Right atrium auricular region (tissue), 2 donors: ENCODE results near the gene RPTOR.

GRCh38 chr17:80264605-80264929 lies 3.9 kb downstream of the RNF213 start:
- PRO-cap = no peak
- RAMPAGE, long total RNA, 2 experiments = no peak in any of the 2 experiments

DNA sequence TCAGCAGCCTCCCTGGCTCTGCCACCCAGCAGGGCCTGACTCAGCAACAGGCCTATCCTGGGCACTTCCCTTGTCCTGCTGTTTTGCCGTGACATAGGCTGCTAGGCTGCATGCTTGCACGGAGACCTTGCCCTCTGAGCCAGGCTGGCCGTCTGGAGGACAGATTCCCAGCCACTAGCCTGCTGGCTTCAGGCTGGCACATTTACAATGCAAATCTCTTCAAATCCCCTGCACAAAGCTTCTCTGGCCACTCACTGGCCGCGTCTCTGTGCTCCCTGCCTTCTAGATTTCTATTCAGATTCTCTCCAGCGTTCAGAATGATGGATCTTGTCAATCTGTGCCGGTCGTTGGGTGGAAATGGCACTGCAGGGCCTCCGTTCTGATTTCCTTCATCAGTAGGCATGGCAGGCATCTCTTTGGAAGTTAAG lies 9.6 kb downstream of the RNF213 start:
- PRO-cap = no peak
- RAMPAGE, long total RNA, 2 experiments = no peak in any of the 2 experiments

DNA sequence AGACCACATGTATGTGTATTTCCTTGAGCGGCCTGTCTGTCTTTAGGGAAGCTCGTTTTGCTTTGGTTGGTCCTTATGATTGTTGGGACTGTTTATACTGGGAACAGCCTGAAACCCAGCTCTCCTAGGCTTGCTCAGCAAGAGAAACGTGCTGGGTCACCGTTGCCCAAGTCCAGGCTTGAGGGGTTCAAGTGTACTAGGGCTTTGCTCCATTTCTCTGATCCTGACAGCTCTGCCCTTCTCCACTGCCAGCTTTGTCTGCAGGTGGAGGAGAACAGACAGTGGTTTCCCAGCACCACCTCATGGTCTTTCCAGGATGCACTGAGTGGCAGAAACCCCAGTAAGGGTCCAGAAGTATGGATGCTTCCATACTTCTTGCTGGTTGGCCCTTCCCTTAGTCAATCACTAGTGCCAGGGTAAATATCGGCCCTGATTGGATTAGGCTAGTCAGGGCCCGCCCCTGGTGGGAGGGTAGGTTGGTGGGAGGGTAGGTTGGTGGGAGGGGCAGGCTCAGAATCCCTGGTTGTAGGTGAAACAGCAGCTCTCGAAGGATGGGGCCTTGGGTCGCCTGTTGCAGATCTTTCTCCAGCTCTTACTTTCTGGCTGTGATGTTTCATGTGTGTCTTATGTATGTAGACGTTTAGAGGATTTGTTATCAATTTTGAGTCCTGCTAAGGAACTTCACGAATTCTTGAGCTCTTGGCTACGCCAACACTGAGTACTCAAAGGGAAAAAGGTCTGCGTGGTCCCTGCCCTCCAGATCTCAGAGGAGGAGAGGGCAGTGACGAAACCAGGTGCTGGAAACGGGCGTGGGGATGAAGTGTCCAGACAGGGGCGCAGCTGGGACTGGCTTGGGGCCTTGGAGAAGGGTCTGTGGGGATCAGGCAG lies 10.2 kb downstream of the RNF213 start:
- PRO-cap = no peak
- RAMPAGE, long total RNA, 2 experiments = no peak in any of the 2 experiments

DNA sequence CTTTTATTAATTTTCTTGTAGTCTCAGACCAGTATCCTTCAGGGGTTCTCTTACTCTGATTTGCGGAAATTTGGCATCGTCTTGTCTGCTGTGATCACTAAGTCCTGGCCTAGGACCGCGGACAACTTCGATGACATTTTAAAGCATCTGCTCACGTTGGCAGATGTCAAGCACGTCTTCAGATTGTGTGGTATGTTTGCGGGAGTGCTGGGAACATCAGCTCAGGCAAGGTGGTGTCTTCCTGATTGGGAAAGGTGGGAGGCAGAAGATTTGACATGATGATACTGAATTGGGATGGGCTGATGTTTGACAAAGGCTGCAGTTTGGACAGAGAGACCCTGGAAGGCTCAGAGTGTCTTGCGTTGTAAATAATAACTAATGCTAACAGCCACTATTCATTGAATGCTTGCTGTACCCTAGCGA lies 64.4 kb downstream of the RNF213 start:
- PRO-cap = no peak
- RAMPAGE, long total RNA, 2 experiments = no peak in any of the 2 experiments

DNA sequence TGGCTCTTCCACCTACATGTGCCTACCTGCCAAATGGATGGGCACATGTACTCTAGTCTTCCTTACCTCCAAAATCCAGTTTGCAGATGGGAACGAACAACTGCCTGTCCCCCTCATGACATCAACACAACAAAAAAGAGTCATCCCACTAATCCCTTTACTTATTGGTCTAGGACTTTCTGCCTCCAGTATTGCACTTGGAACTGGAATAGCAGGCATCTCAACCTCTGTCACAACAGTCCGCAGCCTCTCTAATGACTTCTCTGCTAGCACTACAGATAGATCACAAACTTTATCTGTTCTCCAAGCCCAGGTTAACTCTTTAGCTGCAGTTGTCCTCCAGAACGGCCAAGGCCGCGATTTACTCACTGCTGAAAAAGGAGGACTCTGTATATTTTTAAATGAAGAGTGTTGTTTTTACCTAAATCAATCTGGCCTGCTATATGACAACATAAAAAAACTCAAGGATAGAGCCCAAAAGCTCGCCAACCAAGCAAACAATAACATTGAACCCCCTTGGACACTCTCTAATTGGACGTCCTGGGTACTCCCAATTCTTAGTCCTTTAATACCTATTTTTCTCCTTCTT lies 8.0 kb upstream of the ENDOV start:
- PRO-cap = no peak
- RAMPAGE, long total RNA, 2 experiments = no peak in any of the 2 experiments

DNA sequence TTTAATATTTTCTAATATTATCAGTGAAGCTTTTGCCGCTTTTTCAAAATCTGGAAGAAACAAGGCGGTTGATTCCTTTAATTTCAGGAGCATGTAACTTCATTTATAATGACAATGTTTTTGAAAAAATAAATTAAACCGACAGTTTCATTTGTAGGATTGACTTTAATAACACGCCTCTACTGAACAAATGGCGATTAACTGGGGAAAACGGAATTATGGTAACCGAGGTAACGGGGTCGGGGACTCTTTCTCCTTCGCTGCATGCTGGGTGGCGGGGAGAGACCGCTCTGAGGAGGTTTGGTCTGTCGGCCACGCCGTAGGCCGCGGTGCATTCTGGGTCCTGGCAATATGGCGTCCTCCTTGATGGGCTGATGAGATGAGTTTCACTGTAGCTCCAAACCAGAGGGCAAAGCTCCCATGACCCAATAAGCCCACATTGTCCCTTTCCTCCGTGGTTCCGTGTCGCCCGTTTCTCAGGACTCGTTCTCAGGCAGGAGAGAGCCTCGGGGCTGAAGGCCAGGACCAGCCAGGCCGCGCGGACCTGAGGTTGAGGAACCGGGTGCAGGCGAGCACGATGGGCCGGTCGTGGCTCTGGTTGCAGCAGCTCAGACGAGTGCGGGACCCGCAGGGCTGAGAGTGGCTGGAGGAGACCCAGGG lies at the start of gene RPTOR:
Gene RPTOR, plus strand, starts transcription at position 341 of the 660 bp plus-strand sequence.
- PRO-cap = unidirectional peak, plus-strand start at position 332 of the sequence
- RAMPAGE, long total RNA, 2 experiments = start-site peak on the plus strand in 1 of 2 experiments, centred at position 349 of the sequence, 38 reads per replicate

DNA sequence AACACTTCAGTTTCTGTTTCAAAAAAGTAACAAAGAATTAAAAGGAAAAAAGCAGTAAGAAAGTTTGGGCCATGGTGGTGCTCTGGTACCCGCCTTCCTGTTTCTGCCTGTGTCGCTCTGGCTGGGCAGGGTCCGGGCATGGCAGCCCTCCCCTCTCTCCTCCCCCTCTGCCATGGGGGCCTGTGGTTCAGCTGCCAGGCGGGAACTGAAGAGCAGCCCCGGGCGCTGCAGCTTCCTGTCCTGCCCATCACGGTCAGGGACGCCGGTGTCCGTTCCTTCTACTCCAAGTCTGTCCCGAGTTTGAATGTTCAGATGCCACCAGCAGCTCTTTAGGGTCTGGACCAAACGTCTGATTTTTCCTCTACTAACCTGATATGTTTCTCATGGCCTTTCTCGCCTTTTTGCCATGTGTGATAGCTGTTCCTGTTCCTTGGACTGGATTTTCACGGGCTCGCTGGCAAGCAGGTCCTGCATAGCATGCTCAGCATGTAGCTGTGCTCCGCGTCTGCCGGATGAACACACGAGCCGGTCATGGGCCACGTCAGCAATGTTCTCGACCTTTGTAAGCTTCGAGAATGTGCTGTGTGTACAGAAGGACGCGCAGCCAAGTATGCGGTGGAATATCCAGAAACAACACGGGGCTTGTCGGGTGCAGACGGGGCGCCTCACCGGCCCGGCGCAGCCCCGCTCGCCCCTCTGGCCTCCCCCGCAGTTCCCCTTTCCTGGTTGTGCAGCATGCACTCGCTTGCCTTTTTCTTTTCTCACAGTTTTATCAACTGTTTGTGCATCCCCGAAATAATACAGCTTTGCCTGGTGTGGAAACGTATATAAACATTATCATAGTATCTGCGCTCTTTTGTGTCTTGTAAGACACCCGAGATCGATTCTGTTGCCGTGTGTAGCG lies 42.1 kb downstream of the RPTOR start:
- PRO-cap = no peak
- RAMPAGE, long total RNA, 2 experiments = no peak in any of the 2 experiments

DNA sequence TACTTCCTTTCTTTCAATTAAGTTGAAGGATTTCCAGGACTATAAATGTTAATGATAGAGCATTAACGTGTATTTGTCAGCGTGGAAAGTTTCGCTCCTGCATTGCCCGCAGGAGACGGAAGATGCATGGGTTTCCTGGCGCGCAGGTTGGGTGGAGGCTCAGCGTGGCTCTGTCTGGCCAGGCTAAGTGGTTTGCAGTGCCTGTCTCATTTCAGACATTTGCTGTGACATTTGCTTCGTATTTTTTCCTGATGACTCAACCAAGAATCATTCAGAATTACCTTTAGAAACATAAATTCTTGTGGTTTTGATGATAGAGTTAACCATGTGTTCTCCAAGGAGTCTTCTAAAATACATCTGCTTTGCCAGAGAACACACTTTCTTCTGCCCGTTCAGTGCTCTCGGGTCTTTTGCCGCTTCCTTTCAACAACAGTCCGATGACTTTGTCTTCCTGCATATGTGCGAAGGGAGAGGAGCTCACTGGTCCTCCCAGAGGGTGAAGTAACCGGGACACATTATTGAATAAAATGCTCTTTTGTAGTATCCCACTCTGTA lies 216.8 kb downstream of the RPTOR start:
- PRO-cap = no peak
- RAMPAGE, long total RNA, 2 experiments = no peak in any of the 2 experiments

DNA sequence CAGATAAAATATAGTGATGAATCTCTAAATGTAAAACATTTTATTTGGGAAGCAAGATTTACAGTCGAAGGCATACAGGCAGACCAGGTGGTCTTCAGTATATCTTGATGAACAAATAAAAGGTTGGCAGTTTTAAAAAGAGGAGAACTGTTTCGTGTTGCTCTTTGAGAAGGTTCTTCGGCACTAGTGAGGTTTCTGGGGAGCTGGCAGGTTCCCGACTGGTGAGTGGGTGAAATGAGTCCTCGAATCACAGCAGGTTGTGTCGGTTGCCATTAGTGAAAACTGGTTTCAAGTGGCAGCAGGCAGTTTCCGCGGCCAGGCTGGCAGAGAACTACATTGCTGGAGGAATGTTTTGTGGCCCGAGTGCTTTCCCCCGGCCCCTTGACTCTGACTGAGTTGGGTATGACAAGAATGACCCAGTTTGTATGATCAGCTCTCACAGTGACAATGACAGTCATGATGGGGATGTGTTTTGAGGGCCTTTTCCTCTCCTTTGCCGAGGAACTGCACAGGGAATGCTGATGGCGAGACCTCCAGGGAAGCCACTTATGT lies 206.3 kb upstream of the CHMP6 start:
- PRO-cap = no peak
- RAMPAGE, long total RNA, 2 experiments = no peak in any of the 2 experiments

DNA sequence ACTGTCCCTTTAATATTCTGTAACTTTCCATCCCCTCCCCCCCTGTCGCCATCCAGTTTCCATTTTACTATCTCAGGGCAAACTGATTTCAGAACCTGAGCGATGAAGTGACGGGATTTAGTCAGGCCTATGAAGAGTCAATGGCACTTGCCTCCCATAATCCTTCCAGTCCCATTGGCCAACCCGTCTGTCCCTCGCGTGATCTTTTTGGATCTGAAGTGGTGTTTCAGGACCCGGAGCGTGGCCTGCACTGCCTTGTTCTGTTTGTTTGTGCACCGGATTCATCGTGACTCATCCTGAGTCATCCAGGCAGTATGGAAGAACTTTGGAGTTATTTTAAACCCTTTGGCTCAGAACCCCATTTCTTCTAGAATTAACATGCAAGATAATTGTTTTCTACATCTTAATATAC lies 199.8 kb upstream of the CHMP6 start:
- PRO-cap = no peak
- RAMPAGE, long total RNA, 2 experiments = no peak in any of the 2 experiments

DNA sequence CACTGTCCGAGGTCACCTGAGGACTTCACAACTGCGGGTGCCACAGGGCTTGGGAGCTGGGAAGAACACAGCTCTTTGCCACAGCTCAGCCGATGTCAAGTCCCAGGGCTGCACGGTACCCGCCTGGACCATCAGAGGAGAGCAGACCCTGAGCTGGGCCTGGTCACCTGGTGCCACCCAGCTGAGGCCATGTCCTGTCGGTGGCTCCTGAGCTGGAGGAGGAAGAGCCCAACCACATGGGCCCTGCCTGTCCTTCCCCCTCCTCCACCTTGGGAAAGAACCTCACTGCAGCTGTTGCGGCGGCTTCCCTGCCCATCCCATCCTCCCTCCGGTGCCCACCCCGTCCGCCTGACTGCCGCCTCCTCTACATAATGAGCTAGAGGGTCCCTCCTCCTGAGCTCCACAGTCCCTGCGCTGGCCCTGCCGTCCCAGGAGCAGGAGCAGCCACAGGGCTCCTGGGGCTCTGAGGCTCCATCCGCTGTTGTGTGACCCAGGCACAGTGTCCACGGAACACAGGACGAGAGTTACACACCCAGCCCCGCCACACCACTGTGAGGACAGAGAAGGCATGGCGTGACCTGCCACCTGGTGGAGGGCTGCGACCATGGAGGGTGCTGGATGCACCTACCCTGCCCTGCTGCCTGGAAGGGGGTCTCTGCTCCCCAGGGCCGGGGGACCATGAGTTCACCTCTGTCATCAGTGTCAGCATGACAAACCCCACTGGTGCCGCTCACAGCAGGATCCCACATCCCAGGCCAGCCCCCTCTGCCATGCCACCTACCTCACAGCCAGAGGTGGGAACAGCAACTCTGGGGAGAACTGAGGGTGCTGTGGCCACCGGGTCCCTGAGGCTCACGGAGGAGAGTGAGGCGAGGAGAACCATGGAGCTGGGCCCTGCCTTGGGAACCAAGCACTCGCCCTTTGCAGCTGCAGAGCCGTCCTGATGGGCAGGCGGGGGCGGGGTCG lies 21.4 kb upstream of the CHMP6 start:
- PRO-cap = unidirectional peak, minus-strand start at position 483 of the sequence
- RAMPAGE, long total RNA, 2 experiments = no peak in any of the 2 experiments

DNA sequence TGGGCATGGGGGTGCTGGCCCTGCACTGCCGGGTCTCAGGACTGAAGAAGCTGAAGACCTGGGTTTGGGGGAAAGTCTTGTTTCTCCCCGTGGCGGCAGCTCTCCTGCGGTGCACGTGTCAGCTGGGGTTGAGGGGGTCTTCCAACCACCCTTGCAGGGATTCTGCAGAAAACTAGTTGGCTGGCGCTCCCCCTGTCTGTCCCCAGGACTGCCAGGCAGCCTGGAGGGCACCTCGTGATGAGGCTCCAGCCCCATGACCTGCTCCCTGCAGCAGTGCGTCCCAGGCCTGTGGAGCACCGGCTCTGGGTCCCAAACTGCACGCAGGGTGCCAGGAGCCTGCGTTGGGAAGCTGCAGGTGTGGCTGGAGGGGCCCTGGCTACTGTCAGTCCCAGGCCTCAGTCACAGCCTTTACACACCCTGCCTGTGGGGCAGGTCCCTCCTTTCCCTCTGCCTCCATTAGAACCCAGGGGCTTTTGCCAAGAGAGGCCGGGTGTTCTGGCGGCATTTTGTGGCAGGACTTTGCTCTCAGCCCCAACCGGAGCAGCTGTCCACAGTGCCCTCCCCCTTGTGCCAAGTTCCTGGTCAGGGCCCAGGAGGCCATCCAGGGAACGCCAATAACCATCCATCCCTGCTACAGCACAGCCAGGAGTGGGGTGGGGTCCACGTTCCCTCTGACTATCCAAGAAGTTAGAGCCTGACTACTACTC lies 9.1 kb downstream of the CHMP6 start:
- PRO-cap = no peak
- RAMPAGE, long total RNA, 2 experiments = no peak in any of the 2 experiments

- PRO-cap = bidirectional peak, plus-strand start at chr17:81044162, minus-strand start at chr17:81043788
- RAMPAGE, long total RNA, 2 experiments = no peak in any of the 2 experiments
Observed at GRCh38 chr17:81043544-81044496, 8.9 kb downstream of the BAIAP2 start.

DNA sequence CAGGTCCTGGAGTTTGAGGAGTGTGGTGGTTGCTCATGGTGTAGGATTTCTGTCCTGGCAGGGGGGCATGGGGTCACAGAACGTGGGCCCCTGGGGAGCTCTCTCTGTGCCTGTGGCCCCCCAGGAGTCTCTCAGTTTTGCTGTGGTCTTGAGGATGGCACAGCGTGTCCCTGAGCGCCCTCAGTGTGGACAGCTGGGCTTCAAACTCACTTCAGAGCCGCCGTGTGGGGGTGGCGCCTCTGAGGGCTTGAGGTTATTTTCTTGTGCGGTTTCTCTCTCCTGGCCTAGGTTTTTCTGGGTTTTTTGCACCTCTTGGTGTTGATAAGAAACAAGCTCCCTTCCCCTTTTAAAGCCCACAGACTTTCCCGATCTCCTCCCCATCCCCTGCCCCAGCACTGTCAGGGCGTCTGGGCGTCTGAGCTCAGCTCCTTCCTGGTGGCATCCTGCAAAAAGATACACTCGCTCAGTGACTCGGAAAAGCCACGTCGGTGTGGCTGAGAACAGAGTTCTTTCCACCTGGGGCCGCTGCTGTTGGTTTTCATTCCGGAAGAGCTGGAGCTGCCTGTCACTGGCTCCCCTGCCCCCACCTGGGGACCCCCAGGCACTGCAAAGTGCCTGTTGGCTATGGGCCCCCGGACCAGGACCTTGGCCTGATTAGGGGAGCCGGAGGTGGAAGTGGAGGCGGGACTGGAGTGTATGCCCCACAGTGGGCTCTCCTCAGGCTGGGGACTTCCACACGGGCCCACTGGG lies 14.4 kb downstream of the BAIAP2 start:
- PRO-cap = no peak
- RAMPAGE, long total RNA, 2 experiments = no peak in any of the 2 experiments

DNA sequence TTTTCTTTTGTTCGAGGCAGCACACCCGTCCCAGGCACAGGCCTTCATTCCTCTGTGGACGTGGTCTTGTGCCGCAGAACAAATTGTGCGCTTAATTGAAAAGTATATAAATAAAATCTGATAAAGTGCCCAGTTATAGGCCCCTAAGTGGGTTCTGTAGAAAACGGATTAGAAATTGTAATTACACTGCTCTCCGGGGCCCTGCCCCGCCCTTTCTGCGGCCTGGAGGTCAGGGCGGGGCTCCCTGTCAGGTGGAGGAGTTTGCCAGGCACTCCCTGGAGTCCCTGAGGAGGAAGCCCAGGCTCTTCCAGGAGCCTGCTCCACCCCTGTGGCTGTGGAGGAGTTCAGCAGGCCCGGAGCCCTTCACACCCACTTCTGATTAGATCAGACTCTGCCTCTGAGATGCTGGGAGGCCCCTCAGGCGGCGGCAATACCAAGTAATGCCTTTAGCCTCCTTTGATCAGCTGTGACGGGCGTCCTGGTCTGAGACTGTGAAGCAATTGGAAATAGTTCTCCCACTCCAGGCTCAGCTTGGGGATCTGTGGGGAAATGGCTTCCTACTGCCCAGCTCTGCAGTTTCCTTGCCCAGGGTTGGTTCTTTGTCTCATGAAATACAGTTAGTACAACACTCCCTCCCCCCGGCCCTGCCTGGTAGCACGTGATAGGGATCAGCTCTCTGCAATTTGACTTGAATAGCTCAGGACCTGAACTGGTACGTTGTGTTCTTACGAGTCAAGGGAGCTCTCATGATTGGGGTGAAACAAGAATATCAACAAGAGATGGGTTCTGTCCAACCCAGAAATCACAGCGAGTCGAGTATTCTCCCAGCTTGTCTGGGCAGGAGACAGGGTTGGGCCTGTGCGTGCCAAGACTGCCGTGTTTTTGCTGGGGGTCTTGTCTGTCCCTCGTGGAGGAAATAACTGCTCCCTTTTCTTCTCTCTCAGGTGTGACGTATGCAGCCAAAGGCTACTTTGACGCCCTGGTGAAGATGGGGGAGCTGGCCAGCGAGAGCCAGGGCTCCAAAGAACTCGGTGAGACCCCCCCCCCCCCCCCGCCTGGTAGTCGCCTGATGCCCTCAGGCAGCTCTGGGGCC lies 22.3 kb downstream of the BAIAP2 start:
- PRO-cap = bidirectional peak, plus-strand start at position 819 of the sequence, minus-strand start at position 593 of the sequence
- RAMPAGE, long total RNA, 2 experiments = start-site peak on the plus strand in 1 of 2 experiments, centred at position 767 of the sequence, 35 reads per replicate

DNA sequence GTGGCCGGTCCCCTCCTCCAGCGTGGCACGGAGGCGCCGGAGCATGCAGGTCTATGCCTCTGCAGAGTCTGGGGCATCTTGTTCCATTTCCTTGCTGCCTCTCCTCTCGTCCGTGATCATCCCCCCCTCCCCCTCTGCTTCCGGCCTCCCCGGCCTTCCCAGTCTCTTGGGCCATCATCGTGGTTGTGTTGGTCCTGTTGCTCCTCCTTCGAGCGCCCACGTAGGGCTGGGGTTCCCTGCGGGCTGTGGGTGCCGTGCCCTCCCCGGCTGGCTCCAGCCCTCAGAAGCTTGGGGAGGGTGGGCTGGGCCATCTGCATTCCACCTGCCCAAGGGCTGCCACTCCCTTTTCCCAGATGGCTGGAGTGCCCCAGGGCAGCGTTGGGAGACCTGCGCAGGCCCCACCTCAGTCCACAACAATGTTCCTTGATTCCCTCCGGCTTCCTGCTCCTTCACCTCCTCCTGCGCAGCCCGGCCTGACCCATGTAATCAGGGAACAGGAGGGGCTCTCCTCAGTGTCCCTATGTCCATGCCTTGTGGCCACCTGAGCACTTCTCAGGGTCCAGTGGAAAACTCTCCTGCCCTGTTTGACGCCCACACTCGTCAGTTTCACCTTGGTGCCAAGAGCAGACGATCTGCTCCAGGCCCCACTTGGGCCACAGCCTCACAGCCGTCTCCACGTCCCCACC lies 37.0 kb downstream of the BAIAP2 start:
- PRO-cap = no peak
- RAMPAGE, long total RNA, 2 experiments = no peak in any of the 2 experiments

DNA sequence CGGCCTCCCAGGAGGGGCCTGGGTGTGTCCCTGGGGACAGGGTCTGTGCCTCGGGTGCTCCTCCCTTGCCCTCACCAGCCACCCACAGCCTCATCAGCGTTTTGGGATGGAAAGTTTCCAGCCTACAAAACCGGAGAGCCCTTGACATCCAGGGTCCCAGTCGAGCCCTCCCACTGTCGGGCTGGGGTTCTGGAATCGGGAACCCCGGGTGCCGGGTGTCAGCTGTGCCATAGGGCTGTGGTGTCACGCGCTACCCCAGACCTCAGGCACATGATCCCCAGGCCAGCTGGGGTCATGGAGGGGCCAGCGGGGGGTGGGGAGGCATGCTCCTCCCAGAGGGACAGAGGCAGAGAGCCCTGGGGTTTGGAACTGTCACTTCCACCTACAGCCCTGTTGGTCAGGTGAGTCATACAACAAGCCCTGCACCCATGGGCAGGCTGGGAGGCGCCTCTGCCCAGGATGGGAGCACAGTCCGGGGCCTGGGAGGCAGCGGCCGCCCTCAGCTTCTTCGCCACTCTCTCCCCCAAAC lies 62.9 kb downstream of the BAIAP2 start:
- PRO-cap = no peak
- RAMPAGE, long total RNA, 2 experiments = no peak in any of the 2 experiments

GRCh38 chr17:81120136-81120778 lies 45.0 kb upstream of the PVALEF start:
- PRO-cap = no peak
- RAMPAGE, long total RNA, 2 experiments = no peak in any of the 2 experiments

DNA sequence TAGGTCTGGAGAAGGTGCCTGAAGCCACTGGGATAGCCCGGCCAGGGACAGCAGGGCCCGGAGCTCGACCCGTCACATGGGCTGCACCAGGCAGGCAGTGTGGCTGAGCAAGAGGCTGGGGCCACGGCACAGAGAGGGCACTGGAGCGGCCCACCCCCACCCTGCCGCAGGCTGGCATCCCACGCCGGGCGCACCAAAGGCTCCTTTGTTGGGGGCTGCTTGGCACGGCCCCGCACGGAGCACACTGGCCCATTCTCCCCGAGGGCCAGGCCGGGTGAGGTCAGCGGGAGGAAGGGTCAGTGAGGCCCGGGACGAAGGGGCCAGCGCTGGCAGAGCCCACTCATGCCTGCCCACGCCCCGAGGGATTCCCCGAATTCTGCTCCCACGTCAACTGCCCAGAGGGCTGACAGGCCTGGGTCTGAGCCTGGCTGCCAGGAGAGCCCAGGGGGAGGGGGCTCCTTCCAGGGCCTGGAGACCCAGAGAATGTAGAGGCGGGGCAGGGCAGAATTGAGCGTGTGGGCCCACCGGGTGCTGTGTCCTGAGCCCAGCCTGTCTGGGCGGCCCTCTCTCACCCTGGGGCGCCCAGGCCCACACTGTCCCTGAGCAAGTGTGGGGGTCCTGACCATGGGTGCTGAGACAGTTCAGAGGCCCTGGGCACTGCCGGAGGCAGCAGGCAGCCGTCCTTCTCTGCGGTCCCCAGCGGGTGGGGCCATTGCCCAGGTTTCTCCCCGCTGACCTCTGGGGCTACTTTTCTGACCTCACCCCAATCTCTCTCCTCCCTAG lies 36.3 kb upstream of the PVALEF start:
- PRO-cap = bidirectional peak, plus-strand start at position 299 of the sequence, minus-strand start at position 105 of the sequence
- RAMPAGE, long total RNA, 2 experiments = no peak in any of the 2 experiments

GRCh38 chr17:81133189-81133729 lies 32.0 kb upstream of the PVALEF start:
- PRO-cap = no peak
- RAMPAGE, long total RNA, 2 experiments = no peak in any of the 2 experiments